Epithelial cell of prostate (primary cell): ENCODE measurements around a stretch of chr18.

- RRBS = no CpG with 5 or more reads among the region's 42 CpGs
Observed at GRCh38 chr18:73240-73680, 23.8 kb upstream of the TUBB8B start.

DNA sequence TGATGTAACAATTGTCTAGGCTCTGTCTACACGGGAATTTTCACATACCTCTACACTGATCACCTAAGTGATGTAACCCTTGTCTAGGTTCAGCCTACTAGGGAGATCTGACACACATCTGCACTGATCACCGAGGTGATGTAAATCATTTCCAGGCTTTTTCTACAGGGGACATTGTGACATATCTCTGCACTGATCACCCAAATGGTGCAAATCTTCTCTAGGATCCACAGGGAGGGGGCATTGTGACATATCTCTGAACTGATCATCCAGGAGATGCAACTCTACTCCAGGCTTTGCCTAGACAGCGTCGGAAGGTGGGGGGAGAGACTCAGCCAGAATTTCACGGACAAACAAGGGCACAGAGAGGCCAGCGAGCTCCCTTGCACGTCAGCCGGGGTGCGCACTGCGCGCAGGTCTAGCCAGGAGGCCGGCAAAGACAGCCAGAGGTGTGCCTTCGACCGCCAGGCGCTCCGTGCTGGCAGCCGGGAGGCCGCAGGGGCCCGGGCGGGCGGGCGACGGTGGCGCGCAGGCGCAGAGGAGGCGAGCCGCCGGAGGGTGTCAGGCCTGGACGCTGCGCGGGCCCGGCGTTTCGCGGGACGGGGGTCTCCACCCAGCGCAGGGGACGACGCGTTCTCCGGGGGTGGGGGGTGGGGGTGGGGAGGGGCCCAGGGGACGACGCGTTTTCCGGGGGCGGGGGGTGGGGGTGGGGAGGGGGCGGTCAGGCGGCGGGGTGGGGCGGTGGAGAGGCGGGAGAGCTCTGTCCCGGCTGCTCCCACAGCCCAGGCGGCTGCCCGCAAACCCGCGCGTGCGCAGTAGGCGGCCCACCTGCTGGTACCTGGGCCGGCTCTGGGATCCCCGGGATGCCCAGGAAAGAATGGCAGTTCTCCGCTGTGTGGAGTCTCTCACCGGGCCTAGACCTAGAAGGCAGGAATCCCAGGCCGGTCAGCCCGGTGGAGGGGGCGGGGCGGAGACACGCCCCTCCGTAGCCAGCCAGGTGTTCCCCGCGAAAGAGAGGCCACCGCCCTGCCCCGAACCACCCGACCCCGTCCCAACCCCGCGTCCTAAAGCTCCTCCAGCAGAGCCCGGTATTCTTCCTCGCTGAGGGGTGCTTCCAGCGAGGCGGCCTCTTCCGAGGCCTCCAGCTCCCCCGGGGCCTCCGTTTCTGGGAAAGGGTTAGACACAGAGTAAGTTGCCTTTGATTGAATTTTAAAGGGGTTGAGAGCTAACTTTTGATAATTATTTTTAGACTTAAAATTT is 46.6 kb upstream of the USP14 start:
- RRBS = 2% methylated on average over 11 of the region's 85 CpGs

DNA sequence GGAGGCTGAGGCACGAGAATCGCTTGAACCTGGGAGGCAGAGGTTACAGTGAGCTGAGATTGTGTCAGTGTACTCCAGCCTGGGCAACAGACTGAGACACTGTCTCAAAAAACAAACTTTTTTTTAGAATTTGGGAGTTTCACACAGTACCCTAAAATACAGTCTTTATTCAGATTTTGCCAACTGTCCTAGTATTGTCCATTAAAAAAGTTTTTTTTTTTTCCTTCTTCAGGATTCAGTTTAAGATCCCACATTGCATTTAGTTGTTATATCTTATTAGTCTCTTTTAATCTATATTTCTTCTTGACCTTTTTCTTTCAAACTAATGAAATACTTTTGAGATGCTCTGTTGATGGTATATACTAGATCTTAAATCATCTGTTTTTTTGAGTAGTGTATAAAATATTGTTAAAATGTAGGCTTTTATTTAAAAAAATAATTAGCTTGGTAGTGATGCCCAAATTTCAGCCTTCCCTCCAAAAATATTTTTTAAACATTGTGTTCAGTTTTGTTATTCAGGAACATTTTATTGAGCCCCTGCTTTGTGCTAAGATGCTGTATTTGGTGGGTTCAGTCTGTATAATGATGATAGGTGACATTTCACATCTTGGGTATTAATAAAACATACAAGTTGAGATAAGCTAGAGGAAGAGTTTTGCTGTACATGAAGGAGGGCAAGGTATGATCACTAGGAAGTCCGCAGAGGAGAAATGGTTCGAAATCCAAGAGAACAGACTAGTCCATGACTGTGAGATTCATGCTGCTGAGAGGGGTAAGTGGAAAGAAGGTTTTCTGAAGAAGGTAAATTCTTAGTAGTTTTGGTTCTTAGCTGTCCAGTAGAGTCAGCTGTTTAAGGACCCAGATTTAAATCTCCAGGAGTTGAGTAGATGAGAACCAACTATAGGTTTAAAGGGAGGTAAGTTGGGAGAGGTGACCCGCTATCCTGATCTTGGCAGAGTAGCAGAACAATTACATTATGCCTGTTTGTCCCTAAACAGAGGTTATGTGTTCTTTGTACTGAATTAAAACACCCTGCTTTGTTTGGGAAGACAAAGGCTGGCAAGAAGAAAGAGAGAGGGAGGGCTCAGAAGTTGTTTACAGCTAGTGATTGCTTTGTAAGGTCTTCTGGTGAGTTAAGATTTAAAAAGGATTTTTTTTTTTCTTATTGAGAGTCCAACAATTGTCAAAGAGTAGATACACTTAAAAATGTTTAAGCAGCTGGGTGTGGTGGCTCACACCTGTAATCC is 36.9 kb downstream of the USP14 start:
- RRBS = no CpG with 5 or more reads among the region's 5 CpGs

DNA sequence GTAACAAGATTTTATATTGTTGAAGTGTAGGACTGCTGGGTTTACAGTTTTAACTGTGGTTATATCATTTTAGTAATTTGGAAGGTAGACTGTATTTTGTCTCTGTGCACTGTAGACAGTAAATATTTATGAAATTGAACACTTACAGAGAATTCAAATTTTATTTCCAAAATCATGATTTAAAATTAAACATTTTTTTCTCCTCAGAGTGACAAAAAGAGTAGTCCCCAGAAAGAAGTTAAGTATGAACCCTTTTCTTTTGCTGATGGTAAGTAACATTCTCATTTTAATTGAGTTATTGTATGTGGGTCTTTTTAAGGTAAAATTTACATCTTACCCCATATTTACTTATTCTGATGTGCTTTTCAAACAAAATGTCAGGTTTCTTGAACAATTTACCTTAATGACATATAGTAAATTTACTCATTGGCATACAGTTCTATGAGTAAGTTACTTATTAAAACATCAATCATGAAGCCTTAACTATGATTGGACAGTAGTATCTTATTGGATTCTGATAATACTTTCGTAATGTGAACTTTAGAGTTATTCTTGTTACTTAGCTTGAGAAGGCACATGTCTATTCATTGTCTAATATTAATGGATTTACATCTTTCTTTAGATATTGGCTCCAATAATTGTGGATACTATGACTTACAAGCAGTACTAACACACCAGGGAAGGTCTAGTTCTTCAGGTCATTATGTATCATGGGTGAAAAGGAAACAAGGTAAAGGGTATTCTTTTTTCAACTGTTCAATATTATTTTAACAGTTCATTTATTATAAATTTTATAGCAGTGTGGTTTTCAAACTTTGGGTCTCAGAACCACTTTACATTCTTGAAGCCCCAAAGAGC is 51.6 kb downstream of the USP14 start:
- RRBS = no CpG with 5 or more reads among the region's 1 CpG

GRCh38 chr18:268336-269219 is 731 bp upstream of the THOC1 start:
- RRBS = no CpG with 5 or more reads among the region's 36 CpGs

DNA sequence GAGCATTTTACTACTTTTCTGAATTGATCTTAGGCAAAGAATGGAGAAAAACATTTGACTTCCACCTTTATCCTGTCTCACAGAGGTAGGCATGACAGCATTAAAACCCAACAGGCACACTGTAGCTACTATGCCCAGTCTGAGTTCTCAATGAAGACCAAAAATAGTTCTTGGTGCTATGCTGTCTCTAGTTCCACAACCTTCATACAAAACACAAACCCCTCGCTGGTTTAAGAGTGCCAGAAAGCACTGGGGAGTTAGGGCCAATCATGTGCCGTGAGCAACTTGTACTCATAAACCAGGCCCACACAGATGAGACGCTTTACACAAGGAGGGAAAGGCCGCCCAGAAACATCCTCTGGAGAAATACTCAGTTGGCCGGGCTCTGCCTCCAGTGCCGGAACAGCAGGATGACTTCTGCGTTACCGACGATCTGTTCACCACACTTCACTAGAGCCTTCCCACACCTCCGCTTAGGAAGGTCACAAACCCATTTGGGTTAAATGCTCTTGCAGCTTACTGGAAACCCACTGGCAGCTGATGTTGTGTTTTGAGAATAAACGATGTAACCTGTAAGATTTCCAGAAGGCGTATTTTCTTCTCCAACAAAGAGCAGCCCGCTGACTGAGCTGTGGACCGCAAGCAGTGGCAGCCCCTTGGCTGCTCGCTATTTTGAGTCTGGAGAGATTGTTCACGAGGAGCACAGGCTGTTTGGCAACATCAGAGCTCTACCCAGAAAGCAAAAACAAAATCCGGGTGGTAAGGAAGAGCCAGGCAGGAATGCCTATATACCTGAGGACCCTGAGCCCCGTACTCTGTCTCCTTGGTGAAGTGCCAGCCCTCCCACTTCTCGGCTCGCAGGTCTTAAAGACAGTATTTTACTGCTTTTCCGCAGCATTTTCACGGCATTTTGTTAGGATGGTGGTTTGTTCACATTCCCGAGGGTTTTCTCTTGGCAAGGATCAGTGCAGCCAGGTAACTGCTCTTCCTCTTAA is 44.1 kb downstream of the COLEC12 start:
- RRBS = no CpG with 5 or more reads among the region's 23 CpGs

- RRBS = no CpG with 5 or more reads among the region's 9 CpGs
Observed at GRCh38 chr18:727305-728245, 15.1 kb upstream of the ENOSF1 start.

DNA sequence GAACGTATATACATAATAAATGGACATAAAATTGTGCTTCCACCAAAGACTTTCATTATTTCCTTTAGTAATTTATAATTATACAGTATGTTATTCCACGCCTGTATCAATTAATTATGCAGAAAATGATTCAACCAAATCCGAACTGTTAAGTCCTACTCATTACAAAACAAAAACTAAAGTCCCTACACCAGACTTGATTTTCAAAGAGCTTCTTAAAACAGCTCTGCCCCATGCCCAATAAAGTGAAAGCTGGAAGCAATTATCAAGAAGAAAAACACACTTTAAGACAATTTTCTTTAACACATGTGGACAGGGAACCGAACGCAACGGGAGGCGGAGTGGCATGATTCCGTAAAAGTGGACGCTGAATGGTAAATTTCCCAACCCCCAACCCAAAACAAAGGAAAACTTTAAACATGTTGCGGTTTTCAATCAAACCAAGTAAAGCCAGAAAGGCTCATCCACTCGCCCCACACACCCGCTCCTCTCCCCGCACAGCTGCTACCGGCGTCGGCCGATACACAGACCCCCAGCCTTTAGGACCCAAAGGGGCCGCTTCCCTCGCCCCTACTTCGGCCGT is 771 bp downstream of the YES1 start:
- RRBS = no CpG with 5 or more reads among the region's 21 CpGs

- RRBS = no CpG with 5 or more reads among the region's 26 CpGs
Observed at GRCh38 chr18:812823-813434, 887 bp upstream of the YES1 start.

GRCh38 chr18:906591-907135 is 2.0 kb downstream of the ADCYAP1 start:
- RRBS = 8% methylated on average over 5 of the region's 38 CpGs

- RRBS = no CpG with 5 or more reads among the region's 1 CpG
Observed at GRCh38 chr18:2087949-2088272, 483.4 kb downstream of the METTL4 start.

DNA sequence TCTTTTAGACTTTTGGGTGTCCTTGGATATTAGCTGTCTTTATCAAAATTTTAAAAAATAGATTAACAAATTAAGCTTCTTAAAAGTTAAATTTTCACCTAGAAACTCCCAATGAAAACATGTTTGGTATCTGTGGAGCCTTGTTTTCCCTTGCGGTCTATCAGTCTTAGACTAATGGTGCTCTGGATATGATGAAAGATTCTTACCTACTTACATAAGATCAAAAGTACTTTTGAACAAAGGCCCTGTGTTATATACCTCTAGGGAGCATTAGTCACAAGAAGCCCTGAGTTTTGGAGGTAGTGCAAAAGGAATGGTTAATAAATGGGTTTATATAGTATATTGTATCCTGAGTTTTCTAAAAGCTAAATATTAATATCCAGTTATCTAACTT is 18.0 kb downstream of the NDC80 start:
- RRBS = no CpG with 5 or more reads among the region's 1 CpG

GRCh38 chr18:2605671-2606259 is 34.4 kb downstream of the NDC80 start:
- RRBS = no CpG with 5 or more reads among the region's 1 CpG

DNA sequence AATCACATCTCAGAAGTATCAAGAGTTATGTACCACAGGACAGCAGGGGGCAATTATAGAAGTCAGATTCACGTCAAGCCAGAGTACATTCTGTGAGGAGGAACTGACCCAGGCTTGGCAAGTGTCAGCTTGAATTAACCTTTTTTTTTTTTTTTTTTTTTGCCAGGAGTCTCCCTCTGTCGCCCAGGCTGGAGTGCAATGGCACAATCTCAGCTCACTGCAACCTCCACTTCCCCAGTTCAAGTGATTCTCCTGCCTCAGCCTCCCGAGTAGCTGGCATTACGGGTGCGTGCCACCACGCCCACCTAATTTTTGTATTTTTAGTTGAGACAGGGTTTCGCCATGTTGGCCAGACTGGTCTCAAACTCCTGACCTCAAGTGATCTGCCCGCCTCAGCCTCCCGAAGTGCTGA is 18.1 kb upstream of the SMCHD1 start:
- RRBS = no CpG with 5 or more reads among the region's 9 CpGs

DNA sequence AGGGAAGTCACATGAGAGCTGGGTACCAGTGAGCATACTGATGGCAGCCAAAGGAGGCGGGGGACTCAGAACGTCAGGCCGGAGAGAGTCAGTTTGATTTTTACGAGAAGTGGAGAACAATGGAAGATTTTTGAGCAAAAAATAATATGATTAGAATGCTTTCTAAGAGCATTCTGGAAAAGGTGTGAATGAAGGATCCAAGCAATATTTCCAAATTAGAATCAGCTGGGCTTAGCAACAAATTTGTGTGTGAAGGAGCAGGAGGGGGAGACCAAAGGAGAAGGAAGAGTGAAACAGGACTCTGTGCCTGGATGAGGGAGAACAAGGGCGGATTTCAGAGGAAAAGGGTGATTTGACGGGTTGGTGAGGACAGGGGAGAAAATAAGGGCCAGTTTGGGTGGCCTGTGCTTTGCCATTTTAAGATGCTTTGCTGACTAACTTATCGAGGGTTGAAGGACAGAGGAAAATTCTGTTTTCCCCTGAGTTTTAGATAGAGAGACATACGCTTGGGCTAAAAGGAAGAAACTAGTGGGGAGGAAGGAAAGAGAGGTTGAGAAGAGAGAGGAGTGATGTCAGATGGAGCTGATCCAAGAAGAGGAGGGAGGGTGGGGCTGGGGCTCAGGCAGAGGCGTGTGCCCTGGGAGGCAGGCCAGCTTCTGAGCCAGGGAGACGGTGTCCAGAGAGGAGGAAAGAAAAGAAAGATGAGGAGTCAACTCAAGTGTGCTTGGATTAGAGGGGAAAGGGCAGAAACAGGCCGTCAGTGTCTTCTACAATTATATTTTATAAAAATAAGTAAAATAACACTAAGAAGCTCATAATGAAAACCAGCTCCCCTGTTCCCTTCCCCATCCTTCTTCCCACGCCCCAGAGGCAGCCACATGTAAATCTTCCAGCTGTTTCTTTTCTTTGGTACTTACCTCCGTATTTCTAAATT is 56.0 kb downstream of the EMILIN2 start:
- RRBS = no CpG with 5 or more reads among the region's 13 CpGs

DNA sequence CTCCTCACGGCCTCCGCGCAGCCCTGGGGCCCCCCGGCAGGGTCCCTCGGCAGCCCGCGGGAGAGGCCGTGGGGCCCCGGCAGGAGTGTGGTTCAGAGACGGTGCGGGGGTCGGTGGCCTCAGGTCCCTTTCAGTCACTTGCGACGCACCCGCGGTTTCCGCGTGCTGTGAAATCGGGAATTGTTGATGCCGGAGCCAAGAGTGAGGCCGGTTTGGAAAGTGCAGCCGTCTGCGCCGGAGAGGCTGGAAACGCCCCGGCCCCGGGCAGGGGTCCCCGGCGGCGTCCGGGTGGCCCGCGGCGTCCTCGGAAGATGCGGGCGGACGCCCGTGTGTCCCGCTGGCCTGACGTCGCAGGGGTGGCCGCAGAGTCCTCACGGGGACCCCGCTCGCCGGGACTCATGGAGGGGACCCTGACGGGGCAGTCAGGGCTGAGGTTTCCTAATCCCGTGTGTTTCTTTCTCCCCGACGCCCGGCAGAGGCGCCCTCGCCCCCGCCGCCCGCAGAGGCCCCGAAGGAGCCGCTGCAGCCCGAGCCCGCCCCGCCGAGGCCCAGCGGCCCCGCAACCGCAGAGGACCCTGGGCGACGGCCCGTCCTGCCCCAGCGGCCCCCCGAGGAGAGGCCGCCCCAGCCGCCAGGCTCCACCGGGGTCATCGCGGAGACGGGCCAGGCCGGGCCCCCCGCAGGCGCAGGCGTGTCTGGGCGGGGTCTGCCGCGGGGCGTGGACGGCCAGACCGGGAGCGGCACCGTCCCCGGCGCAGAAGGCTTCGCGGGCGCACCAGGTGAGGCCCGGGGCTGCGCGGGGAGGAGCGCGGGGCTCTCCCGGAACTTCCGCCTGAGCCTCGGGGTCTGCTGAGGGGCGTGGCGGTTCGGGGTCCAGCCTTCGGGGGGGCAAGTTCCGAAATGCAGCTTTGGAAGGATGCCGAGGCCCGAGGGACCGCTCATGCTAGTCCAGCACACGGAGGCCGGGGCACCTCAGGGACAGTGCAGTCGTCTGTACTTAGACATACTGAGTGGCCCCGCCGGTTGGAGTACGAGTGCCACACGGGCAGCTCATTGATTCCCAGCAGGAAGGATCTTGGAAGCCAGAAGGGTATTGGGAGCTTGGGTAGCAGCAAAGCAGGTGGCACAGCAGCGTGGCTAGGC is 59.9 kb downstream of the EMILIN2 start:
- RRBS = 2% methylated on average over 46 of the region's 118 CpGs

DNA sequence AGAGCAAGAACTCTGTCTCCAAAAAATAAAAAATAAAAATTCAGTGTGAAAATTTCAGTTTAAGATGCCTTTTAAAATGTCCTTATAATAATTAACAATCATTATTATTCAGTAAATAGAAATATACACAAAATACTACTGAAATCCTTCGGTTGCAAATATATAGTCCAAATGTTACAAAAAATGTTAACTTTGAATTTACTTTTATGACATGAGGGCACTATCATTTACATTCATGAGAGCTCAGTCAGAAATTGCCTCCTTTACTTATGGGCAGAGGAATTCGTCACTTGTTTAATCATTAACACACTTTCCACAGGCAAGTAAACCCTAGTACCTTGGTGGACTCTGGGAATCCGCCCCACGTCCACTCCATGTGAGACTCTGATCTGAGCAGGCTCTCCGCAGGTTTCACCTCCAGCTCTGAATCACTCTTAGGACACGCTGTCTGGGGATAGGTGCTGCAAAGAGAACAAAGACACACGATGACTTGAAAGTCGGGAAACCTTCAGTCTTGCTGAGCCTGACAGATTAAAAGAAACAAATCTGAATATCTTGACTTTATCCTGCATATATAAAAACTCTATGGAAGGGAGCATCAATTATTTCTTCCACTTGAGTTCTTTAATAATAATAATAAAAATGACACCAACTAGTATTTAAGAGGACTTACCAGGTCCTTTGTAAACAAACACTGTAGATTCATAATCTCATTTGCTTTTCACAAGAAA is 73.6 kb downstream of the LPIN2 start:
- RRBS = no CpG with 5 or more reads among the region's 8 CpGs

- RRBS = no CpG with 5 or more reads among the region's 10 CpGs
Observed at GRCh38 chr18:2972016-2972639, 40.8 kb downstream of the LPIN2 start.

GRCh38 chr18:3014663-3014938 is 1.7 kb upstream of the LPIN2 start:
- RRBS = no CpG with 5 or more reads among the region's 2 CpGs

GRCh38 chr18:3026597-3027315 is 13.8 kb upstream of the LPIN2 start:
- RRBS = no CpG with 5 or more reads among the region's 18 CpGs